Jejunum (tissue), 1 donor: ENCODE measurements around a stretch of chr13.

- PRO-cap = no peak
These were observed 6.3 kb downstream of the SERP2 start for GRCh38 chr13:44379916-44380377.

- PRO-cap = no peak
These were observed 38.7 kb downstream of the SERP2 start for GRCh38 chr13:44412284-44412666.

DNA sequence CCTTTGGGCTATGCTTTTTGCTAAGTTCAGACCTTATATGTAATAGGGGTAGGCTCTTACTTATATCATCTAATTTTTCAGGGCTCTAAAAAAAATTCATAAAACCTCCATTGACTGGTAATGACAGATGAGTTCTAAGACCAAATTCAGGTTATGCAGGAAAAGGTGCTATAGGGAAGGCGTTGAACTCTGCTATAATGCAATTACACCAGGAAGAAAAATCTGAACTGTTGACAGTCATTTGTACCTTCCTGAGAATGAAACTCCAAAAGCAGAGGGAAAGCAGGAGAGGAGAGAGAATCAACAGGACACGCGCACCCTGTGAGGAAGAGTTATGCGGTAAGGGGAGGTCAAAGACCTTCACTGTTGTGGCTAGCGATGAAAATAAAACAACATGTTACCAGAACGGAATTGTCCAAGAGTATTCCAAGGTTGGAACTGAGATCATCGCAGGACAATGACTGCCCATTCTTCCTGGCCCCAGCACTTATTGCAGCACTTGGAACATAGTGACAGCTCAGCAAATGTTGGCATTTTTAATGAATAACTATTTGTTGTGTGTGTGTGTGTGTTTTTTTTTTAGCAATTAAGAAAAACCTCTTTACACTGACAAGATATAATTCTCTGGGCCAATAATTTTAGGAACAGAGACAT is 176.0 kb upstream of the TSC22D1 start:
- PRO-cap = no peak

DNA sequence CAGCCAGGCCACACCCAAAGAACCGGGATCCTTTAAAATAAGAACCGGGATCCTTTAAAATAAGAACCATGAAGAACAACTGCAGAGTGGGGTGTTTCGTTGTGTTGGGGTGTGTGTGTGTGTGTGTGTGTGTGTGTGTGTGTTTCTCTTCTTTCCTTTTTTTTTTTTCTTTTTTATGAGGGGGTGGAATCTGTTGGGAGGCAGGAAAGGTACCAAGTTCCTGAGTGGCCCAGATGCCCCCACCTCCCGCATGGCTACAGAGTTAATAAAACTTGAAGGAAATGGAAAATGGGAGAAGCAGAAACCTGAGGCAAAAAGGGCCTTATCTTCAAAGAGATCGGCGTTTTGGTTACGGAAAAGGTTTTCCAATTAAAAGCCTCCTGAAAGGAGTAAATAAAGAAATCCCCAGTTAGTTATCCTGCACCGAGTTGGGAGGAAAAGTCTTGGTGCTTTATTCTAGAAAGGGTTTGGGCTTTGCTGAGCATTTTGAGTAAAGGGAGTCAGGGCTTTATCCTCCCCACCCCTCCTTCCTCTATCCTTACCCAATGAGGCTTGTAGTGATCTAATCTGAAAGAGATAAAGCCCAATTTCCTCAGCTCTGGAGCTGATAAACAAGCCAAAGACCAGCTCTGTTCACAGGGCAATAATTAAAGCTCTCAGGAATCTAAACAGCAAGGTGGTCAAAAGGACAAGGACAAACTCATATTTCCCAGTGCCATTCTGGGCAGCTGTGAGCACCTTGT is 188.7 kb upstream of the TSC22D1 start:
- PRO-cap = unidirectional peak, minus-strand start at position 534 of the sequence

DNA sequence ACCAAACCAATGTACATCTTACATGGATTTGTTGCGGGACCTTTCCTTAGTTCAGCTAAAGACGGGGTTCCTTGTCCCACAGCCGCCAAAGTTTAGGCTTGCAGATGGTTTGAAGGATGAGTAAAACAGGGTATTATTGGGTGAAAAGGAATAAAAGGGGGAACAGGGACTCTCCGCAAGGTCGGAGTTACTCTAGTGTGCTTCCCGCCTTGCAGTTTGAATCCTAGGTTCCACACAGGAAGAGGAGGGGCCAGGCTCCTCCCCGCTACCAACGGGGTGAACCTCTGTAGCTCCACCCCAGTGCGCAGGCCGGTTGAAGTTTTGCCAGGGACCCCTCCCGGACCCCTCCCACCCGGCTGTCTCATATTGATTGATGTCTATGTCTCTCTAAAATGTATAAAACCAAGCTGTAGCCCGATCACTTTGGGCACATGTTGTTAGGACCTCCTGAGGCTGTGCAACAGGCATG is 11.6 kb upstream of the GTF2F2 start:
- PRO-cap = no peak

GRCh38 chr13:45130499-45130993 is 10.2 kb downstream of the GTF2F2 start:
- PRO-cap = no peak

DNA sequence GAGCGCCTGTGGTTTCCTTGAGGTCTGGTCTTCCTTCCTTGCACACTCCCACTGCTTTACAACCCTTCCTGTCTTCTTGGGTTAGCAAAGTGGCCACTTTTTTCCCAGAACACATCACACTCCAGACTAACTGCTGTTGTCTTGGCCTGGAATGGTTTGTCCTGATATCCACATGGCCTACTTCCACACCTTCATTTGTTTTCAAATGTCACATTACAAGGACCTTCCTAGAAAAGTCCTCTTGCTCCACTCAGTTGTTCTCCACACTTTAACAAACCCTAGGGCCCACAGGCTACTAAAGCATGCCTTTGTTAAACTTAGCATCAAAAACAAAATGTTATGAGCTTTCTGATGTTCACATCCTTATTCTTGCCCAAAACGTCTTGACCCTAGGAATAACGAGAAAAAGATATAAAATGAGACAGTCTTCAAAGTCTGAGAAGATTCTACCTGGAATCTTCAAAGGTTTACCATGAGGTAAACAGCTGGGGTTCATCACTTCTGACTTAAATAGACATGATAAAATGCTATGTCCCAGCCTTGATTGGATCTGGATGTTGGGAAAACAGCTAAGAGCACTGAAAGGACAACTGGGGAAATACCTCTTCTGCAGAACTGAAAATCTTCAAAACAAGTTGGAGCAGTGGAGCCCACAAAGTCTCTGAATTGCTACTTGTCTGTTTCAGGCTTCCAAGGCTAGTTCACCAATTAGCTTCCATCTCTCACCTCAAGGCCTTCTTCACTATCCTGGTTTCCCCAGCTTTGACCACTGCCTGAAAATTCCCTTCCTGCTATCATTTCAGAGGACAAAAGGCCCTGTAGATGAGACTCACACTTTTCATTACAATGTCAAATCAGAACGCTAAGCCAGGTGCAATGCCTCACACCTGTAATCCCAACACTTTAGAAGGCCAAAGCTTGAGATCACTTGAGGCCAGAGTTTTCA is 5.9 kb downstream of the TPT1 start:
- PRO-cap = unidirectional peak, minus-strand start at position 741 of the sequence

DNA sequence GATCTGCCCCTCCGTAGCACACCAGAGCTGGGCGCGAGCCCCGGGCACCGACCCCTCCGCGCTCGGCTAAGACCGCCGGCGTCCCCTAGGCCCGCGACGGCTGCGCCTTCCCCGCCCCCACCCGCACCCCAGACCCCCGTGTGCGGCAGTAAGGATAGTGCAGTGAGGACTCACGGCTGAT is 225 bp downstream of the TPT1 start:
- PRO-cap = no peak

- PRO-cap = no peak
These were observed 3.3 kb downstream of the SLC25A30 start for GRCh38 chr13:45414935-45415254.

DNA sequence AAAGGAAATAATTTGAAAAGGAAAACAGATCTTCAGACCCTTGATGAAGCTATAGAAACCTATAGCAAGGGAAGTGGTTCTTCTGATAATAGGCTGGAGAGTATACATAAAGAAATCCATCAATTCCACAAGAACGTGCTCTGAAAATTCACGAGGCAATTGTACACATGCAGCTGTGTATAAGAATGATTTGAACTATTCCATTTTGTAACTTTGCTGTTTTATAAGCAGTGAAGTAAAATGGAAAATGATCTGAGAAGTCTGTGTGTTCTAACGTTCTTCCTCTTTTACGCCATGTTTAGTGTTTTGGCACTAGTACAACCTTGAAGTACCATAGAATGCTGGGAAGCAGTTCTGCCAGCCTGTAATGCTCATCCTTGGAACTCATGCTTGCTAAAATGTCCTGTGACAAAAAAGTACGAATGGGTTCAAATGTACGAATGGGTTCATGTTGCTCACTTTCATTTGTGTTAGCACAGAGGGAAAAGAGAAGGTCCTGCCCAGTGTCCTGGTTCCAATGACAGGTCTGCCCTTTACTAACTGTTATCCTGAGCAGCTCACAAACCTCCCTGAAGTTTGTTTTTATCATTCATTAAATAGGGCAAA is 3.4 kb upstream of the COG3 start:
- PRO-cap = no peak

GRCh38 chr13:45847996-45848501 is 3.5 kb downstream of the SIAH3 start:
- PRO-cap = no peak

DNA sequence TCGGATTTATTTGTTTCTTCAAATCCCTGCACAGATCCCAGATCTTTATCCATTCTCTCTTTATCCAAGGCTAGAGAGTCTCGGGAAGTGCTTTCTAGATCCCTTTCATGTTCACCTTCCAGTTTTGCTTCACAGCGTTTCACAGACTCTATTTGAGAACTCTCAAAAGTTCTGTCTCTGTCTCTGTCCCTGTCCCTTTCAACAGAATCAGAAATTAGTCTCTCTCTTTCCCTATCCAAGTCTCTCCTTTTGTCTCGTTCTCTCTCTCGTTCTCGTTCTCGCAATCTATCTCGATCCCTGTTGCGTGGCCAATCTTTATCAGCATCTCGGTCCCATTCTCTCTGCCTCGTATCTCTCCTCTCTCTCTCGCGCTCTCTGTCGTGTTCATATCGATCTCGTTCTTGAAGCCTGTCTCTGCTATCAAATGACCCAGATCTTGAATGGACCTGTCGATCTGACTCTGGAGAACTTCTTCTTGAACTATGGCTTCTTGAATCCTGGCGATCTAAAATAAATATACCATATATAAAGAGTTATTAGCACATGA is 84.9 kb downstream of the ZC3H13 start:
- PRO-cap = no peak

GRCh38 chr13:45968607-45969204 is 83.8 kb downstream of the ZC3H13 start:
- PRO-cap = no peak

DNA sequence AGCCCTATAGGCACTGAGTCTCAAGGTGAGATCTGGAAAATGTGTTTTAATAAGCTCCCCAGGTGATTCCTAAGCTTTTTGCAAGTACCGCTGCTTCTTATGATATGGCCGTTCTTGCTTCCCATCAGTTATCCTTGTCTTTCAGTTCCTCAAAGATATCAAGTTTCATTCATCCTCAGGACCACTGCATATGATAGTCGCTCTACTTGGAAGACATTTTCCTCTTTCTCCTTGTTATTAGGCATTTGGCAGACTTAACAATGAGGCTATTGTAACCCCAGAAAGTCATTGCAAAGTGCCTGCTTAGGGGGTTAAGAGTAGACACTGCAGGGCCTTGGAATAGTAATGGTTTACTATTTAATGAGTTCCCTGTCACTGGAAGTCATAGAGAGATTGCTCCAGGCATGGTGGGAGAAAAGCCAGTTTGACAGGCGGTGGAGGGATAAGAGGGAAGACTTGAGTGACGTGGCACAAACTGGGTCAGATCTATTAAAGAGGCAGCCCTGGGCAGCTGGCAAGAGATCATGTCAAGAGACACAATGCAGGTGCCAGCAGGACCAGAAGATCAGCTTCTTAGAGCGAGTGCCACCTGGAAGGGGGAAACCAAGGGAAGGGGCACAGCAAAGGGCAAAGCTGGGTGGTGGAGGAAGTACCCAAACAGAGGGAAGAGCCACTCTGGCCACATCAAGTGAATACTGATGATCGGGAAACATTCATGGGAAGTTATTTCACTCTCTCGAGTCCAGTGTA is 16.8 kb upstream of the CPB2 start:
- PRO-cap = no peak

DNA sequence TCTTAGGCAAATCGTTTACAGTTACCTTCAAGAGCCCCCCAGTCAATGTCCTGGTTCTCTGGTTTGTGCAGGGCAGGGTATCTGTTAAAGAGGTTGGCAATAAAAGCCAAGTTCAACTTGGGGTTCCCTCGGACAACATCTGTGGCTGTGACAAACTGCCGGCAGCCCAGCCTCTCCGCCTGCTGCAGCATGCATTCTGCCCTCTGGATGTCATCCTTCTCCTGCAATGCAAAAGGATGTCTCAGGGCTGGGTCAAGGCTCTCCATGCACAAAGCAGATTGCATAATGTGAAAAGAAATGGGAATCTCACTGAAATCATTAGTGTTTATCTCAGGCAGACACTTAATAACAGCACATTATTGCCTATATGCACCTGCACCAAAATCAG is 35.1 kb downstream of the LCP1 start:
- PRO-cap = no peak

DNA sequence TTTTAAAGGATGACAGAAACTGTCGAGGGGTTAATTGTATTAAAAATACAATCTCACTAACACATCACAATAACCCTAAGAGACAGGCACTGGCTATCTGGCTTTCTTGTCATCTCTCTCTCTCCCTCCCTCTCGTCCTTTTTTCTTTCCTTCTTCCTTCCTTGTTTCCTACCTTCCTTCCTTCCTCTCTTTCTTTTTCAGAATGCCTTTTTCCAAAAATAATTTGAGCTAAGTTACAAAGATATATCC is 20.6 kb downstream of the LCP1 start:
- PRO-cap = no peak

DNA sequence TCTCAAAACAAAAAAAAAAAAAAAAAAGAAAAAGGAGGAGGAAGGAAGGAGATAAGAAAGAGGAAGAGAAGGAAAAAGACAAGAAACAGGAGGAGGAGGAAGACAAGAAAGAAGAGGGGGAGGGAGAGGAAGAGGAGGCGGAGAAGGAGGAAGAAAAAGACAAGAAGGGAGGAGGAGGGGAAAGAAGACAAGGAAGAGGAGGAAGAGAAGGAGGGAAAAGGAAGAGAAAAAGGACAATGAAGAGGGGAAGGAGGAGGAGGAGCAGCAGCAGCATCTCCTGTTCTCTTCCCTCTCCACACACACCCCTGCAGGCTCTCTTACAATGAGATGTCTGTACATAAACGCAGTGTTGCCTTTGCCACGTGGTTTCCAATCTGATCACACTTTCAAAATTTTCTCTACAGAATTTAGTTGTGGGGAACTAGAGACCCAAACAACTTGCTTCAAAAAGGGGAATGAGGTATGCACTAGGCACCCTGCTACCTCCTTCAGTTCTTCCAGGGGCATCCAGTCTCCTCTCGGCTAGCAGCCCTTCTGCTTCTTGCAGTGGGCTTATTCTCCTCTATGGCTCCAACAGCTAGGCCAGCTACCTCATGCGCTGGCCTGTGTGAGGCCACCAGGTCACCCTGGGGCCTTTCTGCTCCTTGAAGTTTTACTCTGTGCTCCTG is 66.5 kb downstream of the RUBCNL start:
- PRO-cap = no peak

GRCh38 chr13:46374228-46375355 is 12.5 kb downstream of the RUBCNL start:
- PRO-cap = no peak

DNA sequence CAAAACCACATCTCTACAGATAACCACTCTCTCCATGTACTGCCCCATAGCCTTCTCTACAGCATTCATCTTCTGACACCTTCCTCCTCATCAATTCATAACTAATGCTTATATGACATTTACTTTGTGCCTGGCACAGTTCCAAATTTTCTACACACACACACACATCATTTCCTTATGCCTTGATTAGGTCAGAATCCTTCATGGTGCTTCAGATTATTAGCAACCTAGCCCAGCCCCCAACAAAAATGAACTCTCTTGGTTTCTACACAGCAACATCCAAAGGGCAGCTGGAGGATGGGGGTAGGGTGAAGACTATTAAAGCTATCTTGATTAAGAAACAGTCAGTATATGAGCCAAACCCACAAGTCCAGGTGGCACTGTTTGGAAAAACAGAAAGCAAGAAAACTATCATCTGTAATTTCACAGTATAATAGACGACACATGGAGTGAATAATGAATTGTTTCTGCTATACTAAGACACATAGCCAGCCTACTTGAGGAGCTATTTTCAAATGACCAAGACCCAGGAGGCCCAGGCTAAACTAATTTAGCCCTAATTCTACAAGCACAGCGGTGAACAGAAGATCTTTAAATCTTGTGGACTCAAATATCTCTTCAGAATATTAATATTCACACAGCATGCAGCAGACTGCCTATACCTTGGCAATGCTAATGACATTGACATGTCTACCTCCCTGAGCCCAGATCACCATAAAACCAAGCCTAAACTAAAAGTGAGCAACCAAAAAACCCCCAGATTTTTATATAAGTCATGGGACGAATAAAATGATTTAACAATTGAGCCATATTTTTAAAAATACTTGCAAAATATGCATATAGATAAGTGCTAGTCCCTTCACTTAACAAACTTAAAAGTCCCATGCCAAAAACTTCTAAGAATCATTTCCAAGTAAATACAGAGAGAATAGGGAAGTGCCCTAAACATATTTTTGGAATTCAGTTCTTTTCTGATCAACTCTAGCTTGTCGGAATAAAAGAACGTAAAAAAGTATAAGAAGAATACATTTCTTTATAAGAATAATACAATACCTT is 3.4 kb downstream of the RUBCNL start:
- PRO-cap = no peak

GRCh38 chr13:46437429-46438431 is 50.7 kb upstream of the RUBCNL start:
- PRO-cap = no peak